Endometrial microvascular endothelial cells (primary cell): ENCODE data around the gene NOTCH1.

GRCh38 chr9:136441510-136442595, 2.2 kb upstream of the INPP5E start:
- RAMPAGE, long total RNA: no peak

DNA sequence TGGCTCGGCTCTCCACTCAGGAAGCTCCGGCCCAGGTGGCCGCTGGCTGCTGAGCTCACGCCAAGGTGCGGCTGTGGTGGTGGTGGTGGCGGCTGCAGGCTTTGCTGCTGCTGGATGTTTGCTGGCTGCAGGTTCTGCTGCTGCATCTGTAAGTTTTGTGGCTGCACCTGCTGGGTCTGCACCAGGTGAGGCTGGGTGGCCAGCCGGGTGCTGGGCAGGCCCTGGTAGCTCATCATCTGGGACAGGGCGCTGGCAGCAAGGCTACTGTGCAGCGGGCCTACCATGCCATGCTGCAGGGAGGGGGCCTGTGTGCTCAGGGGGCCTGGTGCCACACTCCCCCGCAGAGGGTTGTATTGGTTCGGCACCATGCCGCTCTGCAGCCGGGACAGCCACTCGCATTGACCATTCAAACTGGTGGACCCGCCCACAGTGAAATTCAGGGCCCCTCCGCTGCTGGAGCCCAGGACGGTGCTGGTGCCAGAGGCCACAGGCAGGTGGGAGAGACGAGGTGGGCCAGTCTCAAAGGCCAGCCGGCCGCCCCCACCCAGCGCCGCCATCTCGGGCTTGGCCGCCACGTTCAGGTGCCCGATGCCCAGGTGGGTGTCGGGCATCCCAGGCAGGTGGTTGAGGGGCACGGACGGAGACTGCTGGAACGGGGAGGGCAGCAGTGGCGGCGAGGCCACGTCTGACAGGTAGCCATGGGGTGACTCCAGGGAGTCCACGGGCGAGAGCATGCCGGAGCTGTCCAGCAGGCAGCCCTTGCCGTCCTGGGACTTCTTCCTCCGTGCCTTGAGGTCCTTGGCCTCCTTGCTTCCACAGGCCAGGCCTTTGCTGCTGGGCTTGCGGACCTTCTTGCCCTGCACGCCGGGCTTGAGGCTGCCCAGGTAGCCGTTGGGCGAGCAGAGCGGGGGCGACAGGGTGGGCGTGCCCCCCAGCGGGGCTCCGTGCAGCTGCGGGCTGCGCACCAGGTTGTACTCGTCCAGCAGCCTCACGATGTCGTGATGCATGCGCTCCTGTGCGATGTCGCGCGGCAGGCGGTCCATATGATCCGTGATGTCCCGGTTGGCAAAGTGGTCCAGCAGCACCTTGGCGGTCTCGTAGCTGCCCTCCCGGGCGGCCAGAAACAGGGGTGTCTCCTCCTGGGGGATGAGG, 14.0 kb upstream of the SEC16A start:
- RAMPAGE, long total RNA: no peak

GRCh38 chr9:136539226-136540088, 6.4 kb downstream of the NOTCH1 start:
- RAMPAGE, long total RNA: no peak

DNA sequence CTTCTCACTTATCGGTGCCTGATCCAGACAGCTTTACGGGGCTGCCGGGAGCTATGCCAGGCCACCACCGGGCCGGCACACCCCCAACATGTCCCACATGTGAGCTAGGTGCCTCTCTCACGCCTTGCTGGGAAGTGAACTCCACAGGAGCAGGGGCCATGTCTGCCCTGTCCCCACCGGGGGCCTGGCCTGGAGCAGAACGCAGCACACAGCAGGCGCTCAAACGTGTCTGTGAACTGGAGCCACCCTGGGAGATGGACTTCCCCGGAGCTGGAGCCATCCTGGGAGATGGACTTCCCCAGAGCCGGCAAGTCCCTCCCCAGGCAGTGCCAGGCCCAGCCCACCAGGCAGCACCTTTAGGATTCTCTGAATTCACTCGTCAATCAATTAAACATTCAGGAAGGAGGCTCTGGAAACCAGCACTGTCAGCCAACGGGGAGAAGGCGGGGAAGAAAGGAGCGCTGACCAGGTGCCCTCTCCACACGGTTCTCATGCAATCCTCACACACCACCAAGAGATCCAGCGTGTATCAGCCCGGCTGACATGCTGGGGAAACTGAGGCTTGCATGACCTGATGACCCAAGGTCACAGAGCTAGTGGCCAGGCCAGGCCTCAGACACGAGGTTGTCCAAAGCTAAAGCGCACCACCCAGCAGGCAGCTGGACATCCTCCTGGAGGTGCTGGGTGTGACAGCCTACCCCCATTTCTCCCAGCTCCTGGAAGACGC, 5.6 kb downstream of the NOTCH1 start:
- RAMPAGE, long total RNA: no peak

GRCh38 chr9:136545589-136546606, at the start of gene NOTCH1:
Gene NOTCH1 (minus strand): TSS chr9:136546048.
- RAMPAGE, long total RNA: no peak

DNA sequence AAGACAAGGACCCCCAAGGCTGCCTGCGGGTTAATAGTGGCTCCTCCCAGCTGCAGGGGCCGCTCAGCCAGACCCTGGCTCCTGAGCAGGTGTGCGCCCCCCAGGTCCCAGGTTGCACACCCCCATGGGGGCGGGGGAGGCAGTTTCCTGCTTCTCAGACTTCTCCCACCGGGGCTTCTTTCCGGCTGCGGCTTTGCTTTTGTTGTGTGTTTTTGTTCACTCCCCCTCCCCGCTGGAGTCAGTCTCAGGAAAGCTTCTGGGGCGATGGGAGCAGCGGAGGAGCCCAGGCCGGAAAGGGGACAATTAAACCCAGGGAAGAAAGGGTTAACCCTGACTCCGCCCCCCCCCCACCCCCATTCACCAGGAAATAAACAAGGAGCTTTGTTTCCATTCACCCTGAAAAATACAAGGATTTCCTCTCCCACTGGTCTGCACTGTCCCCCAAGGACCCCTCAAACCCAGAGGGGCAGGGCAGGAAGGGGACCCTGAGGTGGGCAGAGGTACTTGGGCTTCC, 42.3 kb upstream of the NOTCH1 start:
- RAMPAGE, long total RNA: no peak

DNA sequence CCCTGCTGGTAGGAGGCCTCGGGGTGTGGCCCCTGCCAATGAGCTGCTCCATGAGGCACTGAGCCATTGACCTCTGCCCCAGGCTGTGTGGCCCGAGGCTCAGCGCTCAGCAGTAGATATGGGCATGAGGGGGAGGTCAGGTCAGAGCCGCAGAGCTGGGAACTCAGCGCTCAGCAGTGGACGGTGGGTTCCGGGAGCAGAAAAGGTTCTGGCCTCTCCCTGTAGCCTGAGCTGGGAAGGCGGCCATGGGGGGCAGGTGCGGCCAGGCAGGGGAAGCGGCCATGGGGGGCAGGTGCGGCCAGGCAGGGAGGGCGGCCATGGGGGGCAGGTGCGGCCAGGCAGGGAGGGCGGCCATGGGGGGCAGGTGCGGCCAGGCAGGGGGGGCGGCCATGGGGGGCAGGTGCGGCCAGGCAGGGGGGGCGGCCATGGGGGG, 52.1 kb upstream of the EGFL7 start:
- RAMPAGE, long total RNA: no peak

- RAMPAGE, long total RNA: no peak
Measured at GRCh38 chr9:136660119-136660932, 2.4 kb upstream of the EGFL7 start.

DNA sequence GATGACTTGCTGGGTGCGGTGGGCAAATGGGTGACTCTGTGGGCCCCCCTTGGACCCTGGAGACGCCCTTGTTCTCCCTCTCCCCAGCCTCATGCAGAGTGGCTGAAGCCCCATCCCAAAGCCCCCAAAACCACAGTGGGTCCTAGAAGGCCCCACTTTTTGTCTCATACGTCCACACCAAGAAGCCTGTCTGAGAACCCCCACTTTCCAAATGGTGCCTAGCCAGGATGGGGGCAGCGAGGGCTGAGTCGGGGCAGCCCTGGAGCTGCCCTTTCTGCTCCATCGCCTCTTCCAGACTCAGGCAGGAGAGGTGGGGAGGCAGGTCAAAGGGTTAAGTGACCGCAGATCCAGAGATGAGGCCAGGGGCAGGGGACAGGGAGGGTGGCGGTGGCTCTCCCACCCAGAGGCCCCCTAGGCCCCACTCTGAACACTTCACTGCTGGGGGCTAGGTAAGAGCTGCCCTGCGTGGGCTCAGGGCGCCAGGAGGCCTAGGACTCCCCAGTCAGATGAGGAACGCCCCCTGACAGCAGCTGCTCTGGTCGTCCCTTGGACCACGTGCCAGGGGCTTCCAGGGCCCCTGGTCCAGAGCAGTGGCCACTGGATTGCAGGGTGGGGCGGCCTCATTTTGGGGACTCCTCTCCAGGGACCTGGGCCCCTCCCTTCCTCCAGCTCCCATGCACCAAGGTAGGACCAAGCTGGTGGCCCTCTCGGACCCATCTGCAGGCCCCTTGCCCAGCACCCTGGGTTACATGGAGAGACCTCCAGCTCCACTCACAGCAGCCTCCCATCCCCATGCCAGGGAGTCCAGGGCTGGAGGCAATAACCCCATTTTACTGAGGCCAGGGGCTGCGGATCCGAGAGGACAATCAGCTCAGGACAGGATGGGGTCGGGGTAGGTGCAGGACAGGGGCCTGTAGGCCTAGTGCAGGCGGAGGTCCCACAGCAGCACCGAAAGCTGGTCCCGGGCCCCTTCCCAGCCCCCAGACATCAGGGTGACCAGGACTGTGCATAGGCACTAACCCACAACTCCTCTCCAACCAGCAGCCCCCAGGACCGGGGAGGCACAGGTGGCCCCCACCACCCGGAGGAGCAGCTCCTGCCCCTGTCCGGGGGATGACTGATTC, 1.3 kb downstream of the EGFL7 start:
- RAMPAGE, long total RNA: no peak

- RAMPAGE, long total RNA: no peak
Measured at GRCh38 chr9:136677783-136678320, 9.4 kb downstream of the AGPAT2 start.

DNA sequence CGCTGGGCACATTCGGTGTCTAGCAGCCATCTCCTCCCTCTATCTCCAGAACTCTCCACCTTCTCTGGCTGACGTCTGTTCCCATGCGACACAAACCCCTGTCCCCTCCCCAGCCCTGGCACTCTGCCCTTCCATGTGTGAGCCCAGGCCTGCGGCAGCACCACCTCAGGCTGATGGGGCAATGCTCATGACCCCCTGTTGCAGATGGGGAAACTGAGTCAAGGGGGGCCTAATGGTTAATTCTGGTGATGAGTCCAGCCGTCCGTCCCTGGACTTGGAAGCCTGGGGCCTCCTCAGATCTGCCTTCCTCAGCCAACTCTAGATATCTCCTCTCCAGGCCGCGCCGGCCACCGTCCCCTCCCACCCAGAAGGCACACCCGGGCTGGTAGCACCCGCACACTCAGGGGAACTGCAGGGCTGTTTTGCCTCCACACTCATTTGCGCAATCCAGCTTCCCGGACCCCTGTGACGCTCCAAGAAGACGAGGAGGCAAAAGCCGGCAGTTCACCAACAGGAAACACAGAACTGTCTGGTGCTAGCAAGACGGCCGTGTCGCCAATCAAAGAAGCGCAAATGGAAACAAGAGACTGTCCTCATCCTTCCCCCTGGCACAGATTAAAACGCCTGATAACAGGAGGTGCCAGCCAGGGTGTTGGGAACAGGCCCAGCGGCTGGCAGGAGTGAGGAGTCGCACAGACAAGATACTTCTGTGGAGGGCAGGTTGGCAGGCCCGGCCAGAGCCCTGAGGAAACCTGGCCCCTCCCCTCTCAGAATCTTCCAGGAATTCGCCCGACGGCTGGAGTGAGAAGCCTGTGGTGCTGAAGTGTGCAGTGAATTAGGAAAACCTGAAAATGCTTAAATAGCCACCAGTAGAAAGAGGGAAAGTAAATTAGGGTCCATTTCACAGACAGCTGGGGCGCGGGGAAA, 7.9 kb downstream of the AGPAT2 start:
- RAMPAGE, long total RNA: no peak

DNA sequence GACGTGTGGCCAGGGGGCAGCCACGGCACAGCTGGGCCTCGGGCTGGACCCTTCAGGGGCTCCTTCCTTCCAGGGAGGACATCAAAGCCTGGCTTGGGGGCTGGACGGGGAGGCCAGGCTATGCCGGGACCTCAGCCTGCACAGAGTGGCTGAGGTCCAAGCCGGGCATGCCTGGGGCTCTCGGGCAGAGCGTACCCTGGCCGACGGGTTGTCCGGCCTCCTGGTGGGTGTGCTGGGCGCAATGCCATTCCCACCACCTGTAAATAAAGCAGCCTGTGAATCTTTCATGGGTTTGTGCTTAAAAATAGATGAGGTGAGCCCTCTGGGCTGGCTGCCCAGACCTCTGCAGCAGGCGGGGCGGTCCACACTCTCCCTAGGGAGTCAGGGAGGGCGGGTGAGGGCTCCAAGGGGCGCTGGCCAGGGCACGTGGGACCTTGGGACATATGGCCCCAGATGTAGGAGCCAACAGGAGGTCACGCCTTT, 3.5 kb upstream of the AGPAT2 start:
- RAMPAGE, long total RNA: no peak

DNA sequence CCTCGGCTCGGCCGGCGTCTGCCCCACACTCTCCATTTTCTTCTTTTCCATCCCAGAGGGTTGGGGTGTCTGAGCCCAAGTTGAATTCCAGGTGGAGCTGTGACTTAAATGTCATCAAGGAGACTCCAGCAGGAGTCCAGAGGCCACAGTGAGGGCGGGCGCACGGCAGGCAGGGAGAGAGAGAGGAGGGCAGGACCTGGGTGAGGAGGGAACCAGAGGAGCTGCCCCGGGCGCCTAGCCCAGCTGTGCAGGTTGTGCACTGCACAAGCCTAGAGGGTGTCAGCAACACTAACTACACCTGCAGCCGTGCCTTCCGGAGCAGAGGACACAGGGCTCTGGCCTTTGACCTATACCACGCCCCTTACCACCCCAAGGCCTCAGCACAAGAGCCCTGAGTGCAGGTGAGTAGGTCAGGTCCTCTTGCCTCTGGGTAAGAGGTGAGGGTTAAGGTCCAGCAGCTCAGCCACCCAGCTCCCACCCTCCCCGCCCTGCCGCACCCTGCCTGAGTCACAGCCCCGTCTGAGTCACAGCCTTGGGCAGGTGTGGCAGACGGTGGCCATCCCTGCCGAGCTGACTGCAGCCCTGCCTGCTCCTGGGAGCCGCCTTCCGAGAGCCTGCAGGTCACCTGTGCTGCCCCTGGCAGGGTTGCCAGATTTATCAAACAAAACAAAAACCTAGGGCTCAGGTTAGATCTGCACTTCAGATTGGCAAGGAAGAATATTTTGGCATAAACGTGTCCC, 6.4 kb upstream of the AGPAT2 start:
- RAMPAGE, long total RNA: no peak

DNA sequence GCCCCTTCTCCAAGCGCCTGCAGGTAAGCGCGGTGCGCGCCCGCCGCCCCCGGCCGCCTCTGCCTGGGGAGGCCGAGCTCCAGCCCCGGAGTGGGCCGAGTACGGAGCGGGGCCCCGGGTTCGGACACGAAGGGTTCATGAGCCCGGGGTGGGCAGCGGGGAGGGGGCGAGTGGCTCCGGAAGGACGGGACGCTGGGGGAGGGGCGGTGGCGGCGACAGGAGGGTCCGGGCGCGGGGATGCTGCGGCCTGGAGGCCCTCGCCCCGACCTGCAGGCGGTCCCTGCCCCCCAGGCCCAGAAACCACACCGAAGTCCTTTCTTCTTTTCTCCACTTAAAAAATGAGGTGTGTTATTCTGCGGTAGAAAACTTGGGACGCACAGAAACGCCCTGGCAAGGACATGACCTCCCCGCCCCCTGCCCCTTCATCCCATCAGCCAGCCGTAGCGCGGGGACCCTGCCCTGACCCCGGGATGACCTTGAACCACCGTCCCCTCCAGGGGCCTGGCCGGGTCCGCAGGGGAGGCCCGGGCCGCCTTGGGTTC, 405 bp downstream of the DIPK1B start:
- RAMPAGE, long total RNA: no peak

- RAMPAGE, long total RNA: no peak
Measured at GRCh38 chr9:136740833-136741726, 1.7 kb downstream of the LCN10 start.

DNA sequence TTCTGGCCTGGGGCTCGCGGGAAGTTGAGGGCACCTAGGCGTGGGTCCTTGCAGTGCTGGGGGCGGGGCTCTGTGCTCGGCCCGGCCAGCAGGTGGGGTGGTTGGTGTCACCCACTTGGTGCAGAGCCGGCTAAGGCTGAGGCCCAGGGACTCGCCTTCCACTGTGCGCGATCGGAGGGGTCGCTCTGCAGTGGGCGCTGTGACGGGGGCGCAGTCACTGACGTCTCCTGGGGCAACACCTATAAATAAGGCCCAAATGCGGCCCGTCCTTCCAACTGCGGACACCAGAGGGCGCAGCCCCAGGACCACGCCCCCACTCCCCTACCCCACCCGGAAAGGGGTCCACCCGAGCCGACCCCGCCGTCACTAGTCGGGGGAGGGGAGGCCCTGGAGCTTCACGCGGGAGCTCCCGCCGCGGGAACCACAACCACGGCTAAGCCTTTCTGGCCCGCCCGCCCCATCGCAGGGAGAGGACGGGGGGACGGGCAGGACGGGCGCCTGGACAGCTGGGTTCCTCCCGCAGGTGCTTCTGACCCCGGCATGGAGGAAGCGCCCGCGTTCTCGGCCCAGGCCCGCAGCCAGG, 1.5 kb downstream of the AJM1 start:
- RAMPAGE, long total RNA: no peak

- RAMPAGE, long total RNA: no peak
Measured at GRCh38 chr9:136880222-136880664, 6.1 kb upstream of the TRAF2 start.

DNA sequence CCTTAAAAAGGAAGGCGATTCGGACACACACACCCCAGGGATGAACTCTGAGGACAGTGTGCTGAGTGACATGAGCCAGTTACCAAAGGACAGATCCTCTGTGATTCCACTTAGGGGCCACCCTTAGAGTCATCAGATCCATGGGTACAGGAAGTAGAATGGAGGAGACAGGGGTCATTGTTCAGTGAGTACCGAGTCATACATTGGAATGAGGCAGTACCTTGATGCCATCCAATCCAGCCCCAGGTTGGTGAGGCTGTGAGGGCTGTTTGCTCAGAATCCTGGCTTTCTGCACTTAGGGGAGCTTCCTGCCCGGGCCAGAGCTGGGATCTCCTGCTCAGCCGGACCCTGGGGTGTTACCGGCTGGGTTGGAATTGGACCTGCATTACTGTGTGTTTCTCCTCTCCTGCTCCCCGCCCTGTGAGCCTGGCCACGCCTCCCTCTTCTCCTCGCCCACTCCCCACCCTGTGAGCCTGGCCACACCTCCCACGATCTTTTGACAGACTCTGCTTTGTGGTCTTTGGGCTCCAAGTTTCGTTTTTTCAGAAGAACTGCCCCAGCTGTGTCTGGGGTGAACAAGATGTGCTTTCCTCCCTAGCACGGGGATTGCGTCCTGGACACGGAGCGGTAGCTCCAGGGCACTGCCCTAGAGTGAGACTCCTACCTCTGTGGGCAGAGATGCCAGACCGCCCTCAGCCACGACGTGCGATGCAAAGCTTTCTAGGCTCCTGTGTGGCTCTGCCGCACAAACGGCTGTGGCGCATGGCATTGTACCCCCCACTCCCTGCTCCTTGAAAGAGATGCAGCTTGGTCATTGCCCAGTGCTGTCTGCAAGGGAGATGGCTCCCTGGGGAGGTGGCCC, 15.3 kb downstream of the TRAF2 start:
- RAMPAGE, long total RNA: no peak

GRCh38 chr9:136929888-136930435, 14.6 kb downstream of the FBXW5 start:
- RAMPAGE, long total RNA: no peak

DNA sequence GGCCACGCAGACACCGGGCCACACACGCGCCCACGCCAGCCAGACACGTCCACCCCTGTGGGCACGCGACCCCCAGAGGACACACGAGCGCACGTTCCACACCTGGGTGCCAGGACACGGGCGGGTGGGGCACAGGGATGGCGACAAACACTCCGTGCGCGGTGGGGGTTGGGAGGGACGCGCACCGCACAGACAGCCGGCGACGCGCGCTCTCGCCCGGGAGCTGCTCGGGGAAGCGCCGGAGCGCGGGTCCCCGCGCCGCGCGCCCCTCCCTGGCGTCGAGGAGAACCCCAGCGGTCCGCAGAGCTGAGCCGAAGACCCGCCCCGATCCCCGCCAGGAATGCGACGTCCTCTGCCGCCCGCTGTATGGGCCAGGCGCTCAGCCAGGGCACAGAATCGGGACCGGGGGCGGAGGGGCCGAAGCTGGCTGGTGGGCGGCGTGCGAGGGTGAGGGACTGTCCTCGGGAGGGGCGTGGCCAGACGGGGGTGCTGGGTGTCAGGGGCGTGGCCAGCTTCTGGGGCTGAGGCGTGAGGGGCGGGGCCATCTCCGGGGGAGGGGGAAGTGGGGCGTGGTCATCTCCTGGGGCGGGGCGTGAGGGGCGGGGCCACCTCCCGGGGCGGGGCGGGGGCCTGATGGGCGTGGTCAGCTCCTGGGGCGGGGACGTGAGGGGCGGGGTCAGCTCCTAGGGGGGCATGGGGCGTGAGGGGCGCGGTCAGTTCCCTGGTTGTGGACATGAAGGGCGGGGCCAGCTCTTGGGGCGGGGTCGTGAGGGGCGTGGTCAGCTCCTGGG, 807 bp downstream of the PTGDS start:
- RAMPAGE, long total RNA: no peak